SK-N-DZ (cell line): ENCODE measurements around the genes IGFLR1, LRFN3 and TBCB.

DNA sequence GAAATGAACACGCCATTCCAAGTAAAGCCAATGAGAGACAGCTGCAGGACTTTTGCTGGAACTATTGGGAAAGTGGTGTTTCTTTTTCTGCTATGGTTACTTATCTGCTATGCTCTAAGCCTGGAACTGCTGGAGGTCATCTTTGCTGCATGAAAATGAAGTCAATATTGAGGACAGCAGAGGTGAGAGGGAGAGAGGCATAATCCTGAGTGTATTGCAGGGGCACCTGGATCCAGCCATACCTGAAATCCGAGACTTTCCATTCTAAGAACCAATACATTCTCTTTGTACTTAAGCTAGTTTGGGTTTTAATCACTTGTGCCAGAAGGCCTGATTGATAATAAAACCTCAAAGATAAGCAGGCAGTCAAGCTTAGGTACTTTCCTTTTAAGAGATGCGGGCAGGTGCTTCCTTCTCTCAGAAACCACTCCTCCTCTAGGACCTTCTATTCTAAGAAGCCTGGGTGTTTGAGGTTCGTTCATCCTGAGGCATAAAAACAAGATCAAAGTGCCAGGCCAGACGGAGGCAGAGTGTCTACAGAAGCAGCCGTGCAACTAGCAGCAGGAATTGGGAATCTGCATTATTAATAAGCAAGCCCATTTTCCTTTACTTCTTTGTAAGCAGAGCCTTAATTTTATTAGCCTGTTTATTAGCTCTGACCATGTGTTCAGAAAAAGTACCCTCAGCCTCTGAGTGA, 22.2 kb downstream of the FAM187B start:
RAMPAGE:
- cytosol, long total RNA = no peak
- nucleus, long total RNA = no peak

DNA sequence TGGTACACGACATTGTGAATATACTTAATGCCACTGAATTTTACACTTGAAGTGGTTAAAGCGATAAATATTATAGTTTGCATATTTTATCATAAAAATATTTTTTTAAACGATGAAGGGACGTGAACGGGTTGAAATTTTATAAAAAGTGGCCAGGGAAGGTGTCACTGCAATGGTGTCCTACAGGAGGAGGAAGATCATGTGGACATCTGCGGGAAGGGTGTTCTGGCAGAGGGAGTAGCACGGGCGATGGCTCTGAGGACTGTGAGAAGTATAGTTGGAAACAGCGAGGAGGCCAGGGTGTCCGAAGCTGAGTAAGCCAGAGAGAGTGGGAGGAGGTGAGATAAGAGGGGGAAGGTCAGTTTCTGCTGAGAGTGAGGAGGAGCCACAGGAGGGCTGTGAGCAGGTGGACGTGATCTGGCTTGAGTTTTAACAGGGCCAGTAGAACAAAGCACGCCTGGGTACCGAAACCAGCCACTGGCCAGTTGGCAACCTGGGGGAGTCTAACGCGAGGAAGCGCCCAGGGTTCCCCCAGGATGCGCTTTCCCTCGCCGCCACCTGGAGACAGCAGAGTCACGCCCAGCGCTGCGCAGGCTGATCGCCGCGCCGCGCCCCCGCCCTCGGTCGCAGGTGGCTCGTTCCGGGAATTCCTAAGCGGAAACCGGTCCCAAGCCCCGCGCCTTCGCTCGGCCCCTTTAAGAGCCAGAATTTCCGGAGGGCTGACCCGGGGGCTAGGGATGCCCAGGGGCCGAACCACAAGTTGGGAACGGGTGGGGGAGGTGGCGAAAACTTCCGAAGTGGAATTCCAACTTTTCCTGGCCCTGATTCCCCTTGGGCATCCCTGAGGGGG, 1.2 kb upstream of the LSR start:
RAMPAGE:
- cytosol, long total RNA = no peak
- nucleus, long total RNA = no peak

RAMPAGE:
- cytosol, long total RNA = no peak
- nucleus, long total RNA = no peak
These were observed 11.5 kb upstream of the CD22 start for GRCh38 chr19:35317330-35318007.

GRCh38 chr19:35432984-35433456, 15.0 kb upstream of the FFAR2 start:
RAMPAGE:
- cytosol, long total RNA = no peak
- nucleus, long total RNA = no peak

RAMPAGE:
- cytosol, long total RNA = no peak
- nucleus, long total RNA = no peak
These were observed 11.8 kb upstream of the FFAR2 start for GRCh38 chr19:35436284-35436677.

RAMPAGE:
- cytosol, long total RNA = no peak
- nucleus, long total RNA = no peak
These were observed 690 bp upstream of the FFAR2 start for GRCh38 chr19:35447471-35447662.

DNA sequence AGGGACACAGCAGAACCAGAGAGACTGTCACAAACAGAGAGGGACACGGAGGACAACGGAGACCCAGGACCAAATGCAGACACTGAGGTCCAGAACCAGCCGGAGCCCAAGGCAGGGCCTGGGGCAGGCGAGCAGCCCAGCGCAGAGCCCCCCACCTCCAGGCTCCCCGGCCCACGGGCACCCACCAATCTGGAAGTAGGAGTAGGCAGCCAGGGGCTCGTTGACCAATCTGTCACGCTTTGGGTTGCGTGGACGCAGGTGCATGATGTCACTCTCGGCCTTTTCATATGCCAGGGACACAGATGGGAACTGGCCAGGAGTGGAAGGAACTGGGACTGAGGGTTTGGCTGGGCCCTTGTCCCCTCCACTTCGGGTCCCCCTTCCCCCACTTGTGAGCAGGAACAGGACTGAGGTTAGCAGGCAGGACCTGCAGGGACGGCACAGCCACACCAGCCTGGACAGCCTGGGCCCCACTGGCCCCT, 8.1 kb downstream of the TMEM147 start:
RAMPAGE:
- cytosol, long total RNA = no peak
- nucleus, long total RNA = no peak

RAMPAGE:
- cytosol, long total RNA = no peak
- nucleus, long total RNA = no peak
These were observed 4.3 kb upstream of the HAUS5 start for GRCh38 chr19:35608277-35608593.

DNA sequence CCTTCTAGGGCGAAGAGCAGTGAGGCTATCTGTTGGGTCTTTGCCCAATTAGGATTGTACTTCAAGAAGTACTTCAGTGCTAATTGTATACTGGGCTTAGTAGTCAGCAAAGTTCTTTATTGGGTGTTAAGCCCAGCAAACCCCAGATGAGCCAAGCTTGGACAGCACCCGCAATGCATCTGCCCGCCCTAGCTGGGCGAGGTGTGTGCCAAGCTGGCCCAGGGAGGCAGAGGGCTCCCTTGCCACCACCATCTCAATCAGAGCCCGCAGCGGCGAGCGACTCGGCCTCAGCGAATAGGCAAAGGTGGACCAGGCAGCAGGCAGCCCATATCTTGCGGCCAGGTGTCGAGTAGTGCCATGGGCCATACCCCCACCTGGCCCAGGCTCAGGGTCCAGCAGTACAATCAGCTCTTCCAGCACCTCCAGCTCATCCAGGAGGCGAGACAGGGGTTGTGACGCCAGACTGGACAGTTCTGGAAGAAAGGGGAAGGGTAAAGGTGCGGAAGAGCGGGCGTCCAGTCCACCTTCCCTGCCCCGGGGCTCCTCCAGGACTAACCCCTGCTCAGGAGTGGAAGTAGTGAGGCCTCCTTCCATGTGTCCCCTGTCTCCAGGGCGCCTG, 3.0 kb downstream of the IGFLR1 start:
RAMPAGE:
- cytosol, long total RNA = no peak
- nucleus, long total RNA = no peak

DNA sequence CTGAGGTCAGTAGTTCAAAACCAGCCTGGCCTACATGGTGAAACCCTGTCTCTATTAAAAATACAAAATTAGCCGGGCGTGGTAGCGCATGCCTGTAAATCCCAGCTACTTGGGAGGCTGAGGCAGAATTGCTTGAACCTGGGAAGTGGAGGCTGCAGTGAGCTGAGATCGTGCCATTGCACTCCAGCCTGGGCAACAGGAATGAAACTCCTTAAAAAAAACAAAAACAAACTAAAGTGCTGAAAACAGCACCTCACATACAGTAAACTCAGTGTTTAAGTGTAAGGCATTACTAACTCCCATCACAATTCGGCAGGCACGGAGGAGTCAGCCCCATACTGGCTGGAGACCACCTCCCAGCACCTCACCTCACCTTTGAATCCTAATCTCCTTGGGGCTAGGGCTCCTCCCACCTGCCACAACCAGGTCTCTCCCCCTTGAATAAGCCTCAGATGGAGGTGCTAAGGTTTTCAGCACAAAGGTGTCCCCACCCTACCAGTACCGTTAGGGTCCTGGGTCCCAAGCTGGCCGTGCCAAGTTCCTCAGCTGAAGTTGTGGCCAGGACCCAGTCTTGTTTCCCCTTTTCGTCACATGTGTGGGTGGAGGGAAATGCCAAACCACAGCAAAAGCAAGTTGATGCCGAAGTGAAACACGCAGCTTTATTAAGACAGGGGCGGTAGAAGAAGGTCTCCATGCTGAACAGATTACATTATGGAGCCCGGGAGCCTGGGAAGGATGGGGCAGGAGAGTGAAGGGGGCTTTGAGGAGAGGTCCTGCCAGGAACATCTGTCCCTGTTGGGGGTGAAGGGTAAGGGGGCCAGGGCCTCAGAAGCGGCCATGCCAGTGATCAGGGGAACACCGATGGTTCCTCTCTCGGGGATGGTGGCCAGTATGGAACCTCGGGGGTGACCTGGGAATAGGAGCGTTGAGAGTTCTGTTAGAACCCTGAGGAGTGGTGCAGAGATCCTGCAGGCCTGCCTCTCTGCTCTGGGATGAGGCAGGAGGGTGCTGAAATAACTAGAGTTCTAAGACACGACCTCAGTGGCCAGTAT, at the start of gene IGFLR1:
Gene IGFLR1, minus strand, starts transcription at position 559 of the 1,052 bp plus-strand sequence.
RAMPAGE:
- cytosol, long total RNA = no peak
- nucleus, long total RNA = no peak

DNA sequence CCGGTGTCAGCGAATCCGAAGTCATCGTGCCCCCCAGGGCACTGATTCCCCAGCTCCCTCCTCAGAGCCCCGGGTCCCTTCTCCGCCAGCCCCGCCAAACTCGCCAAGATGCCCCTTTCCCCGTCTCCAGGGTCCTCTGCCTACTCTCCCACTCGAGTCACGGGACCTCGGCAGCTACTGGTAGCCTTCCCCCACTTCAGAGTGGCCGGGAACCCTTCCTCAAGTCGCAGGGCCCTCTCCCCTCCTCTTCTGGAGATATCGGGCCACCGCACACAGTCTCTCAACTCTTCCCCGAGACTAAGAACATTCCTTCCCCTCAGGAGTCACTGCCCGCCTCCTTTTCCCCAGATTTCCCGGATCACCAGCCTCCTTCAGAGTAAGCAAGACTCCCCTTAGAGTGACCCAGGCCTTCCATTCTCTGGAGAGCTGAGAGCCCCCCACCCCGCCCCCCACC, 640 bp downstream of the HSPB6 start:
RAMPAGE:
- cytosol, long total RNA = no peak
- nucleus, long total RNA = no peak

GRCh38 chr19:35767095-35768290, 7.9 kb upstream of the ARHGAP33 start:
RAMPAGE:
- cytosol, long total RNA = no peak
- nucleus, long total RNA = no peak

GRCh38 chr19:35900291-35900965, 1.9 kb upstream of the HCST start:
RAMPAGE:
- cytosol, long total RNA = no peak
- nucleus, long total RNA = no peak

DNA sequence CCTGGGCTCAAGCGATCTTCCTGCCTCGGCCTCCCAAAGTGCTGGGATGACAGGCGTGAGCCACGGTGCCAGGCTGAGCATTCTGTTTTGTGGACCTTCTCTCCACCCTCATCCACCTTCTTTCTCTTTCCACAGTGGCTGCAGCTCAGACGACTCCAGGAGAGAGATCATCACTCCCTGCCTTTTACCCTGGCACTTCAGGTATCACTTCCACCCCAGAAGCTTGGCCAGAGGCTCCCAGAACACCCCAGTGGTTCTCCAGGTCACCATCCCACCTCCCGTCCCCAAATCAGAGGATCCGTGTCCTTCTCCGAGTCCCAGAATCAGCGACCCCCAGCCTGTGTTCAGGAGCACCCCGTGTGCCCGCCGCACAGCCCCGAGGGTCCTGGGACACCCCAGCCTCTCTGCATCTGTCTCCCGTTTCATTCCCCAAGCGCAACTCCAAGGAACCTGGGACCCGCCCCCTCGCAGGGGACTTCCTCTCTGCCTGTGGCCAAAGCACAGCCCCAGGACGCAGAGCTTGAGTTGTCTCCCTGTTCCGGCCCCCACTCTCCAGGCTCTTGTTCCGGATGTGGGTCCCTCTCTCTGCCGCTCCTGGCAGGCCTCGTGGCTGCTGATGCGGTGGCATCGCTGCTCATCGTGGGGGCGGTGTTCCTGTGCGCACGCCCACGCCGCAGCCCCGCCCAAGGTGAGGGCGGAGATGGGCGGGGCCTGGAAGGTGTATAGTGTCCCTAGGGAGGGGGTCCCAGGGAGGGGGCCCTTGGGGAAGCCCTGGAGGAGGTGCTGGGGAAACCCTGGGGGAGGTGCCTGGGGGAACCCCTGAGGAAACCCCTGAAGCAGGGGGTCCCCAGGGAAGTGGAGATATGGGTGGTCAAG, 1.1 kb downstream of the HCST start:
RAMPAGE:
- cytosol, long total RNA = no peak
- nucleus, long total RNA = no peak

RAMPAGE:
- cytosol, long total RNA = no peak
- nucleus, long total RNA = no peak
These were observed at the start of gene LRFN3 for GRCh38 chr19:35935858-35936912. Gene LRFN3, plus strand, starts transcription at chr19:35936374.

DNA sequence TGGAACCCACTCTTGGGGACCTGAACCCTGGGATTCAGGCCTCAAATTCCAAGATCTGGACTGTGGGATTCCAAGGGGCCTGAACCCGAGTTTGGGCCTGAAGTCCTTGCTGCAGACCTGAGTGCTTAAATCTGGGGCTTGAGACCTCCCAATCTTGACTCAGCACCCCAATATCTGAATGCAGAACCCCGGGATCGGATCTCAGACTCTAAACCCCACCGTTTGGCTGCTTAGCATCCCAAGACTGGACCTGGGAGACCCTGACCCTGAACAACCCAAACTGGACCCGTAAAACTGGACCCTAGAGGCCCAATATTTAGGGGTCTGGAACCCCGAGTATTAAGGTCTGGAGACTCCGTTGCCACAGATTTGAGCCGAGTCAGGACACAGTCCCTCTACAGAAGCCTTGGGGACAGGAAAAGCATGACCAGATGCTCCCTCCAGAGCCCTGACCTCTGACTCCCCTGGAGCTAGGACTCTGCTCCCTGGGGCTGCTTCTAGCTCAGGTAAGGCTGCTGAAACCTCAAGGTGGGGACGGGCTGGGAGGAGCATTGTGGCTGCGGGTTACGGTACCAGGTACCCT, 967 bp downstream of the LRFN3 start:
RAMPAGE:
- cytosol, long total RNA = no peak
- nucleus, long total RNA = no peak

DNA sequence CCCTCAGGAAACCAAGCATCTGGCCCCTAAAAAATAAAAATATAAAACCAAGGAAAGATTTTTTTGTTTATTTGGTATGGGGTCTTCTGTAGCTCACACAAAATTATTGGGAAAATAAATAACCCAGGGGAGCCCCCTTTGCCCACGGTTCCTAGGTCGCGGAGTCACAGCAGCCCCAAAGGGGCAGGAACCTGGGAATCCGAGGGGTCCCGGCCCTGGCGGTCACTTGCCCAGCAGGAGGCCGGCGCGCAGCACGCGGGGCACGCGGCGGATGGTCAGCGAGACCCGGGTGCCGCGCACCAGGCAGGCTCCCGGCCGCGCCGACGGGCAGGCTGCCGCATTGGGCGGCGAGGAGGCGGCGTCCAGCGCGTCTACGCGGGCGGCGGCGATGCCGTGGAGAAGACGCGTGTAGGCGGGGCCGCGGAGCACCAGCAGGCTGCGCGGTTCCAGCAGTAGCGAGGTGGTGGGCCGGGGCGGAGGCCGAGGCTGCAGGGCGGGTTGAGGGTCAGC, 510 bp upstream of the SYNE4 start:
RAMPAGE:
- cytosol, long total RNA = no peak
- nucleus, long total RNA = no peak

DNA sequence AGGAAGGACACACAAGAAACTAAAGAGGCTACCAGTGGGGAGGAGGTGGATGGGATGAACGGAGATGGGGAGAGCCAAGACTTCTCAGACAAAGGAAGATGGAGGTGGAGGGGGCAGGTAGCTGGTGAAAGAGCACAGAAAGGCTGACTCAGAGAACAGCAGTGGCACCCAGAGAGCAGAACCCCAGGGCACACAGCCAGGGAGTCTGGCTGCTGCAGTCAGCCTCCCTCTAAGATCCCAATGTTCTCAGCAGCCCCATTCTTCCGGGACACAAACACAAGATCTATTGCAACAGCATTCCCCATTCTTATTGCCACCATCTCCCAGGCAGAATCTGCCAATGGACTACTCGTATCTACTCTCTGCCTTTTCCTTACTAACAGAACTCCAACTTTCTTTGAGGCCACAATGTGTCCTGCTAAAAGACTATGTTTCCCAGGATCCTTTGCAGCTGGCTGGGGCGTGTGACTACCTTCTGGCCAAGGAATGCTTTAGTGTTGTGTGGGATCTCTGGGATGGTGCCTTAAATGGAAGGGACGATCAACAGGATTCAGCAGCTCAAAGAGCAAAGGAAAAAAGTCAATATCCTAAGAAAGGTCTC, 7.6 kb downstream of the THAP8 start:
RAMPAGE:
- cytosol, long total RNA = no peak
- nucleus, long total RNA = no peak

DNA sequence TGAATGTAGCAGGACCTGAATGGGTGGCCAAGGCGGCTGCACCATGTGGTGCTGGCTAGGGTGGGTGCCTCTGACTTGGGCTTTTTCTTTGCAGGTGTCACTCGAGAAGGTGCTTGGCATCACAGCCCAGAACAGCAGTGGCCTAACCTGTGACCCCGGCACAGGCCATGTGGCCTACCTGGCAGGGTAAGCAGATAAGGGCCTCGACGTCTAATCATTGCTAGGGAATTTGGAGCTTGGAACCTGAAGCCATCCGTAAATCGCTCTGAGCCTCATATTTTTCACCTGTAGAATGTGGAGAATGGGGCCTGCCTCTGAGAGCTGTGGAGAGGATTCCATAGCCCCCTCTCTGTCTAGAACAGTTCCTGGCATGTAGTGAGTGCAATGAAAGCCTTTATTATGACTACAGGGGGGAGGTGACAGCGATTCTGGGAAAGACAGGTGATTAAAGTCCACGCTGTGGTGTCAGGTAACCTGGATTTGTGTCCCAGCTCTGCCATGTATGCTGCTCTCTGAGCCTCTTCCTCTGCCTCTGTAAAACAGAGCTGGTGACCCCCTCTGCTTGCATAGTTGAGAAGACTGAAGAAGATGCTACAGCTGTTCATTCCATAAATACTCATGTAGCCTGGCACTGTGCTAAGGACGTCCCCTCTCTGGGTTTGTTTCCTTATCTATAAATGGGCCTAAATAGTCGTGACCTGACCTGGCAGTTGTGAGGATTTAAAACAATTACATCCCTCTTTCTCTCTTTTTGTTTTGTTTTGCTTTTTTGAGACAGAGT, 4.2 kb downstream of the WDR62 start:
RAMPAGE:
- cytosol, long total RNA = no peak
- nucleus, long total RNA = no peak

RAMPAGE:
- cytosol, long total RNA = start-site peak on the minus strand at chr19:36115156-36115283, 1,480 and 2,031 reads in 2 replicates; start-site peak on the plus strand at chr19:36115458-36115548, 1,993 and 2,556 reads in 2 replicates
- nucleus, long total RNA = start-site peak on the minus strand at chr19:36115167-36115211, 546 and 214 reads in 2 replicates; start-site peak on the plus strand at chr19:36115485-36115550, 607 and 160 reads in 2 replicates
These were observed at the start of gene TBCB for GRCh38 chr19:36115094-36115923. Gene TBCB, plus strand, starts transcription at chr19:36115468.